ENCODE results near the gene WDR19.

- PRO-cap: no peak
These were observed 22.6 kb downstream of the KLF3 start for GRCh38 chr4:38686506-38687005.

DNA sequence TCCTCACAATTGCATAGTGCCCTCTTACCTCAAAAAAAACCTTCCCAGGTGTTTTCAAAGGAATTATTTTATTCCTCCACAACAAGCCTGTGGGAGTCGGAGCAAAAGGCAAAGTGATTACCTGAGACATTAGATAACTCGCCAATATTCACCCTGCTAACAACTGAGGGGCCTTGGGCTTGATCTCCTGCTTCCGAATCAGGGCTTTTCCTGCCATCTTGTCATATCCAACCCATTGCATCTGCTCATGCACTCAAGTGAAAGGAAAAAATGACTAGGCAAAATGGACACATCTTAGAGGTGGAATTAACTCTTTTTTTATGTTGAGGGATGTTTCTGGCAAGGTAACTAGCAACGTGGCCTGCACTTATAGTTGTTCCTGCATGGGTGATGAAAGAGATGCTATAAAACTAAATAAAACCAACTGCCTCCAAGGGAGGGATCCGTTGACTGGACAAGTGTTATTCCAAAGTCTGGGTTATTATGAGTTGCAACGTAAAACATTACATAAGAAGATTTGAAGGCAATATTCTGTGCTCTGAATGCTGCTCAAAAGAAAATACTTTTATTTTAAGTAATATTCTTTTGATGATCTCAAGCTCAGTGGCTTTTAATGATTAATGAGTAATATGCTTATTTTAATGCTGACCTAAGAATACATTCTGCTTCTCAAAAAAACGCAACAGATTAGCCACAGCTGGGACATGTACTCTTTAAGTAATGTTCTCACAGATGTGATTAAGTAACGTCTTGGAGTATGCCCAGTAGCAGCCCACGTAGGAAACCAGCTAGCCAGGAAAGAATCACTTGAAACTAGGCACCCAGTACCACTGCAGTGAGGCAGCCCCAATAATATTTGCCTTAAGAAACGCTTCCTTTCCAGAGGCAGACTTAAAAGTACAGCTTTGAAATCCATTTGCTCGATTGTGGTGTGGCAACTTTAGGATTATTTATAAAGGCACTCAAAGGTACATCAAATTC, 27.4 kb downstream of the KLF3 start:
- PRO-cap: no peak

DNA sequence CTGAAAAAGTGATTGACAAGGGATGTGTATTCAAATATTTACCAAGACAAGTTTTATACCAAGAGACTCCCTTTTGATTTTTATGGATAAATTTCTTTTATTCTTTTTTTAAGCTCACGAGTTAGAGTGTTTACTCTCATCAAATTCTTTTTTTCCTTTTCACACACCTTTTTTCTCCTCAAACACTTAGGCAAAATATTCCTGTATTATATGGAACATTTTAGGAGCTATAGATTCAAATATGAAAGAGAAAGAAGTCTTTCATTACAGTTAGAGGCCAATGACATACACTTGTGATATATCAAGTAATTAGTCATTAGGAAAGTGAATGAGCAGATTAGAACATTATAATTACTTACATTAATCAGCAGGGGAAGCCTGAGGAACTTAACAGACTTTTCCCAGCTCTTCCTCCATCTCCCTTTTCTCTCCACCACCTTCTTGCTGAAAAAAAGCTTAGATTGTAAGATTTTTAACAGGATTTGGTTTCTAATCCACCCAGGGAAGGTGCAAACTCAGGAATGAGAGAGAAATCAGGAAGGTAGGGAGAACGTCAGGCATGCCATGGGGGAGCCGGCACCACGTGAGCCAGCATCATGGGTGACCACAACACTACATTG, 29.5 kb downstream of the KLF3 start:
- PRO-cap: no peak

DNA sequence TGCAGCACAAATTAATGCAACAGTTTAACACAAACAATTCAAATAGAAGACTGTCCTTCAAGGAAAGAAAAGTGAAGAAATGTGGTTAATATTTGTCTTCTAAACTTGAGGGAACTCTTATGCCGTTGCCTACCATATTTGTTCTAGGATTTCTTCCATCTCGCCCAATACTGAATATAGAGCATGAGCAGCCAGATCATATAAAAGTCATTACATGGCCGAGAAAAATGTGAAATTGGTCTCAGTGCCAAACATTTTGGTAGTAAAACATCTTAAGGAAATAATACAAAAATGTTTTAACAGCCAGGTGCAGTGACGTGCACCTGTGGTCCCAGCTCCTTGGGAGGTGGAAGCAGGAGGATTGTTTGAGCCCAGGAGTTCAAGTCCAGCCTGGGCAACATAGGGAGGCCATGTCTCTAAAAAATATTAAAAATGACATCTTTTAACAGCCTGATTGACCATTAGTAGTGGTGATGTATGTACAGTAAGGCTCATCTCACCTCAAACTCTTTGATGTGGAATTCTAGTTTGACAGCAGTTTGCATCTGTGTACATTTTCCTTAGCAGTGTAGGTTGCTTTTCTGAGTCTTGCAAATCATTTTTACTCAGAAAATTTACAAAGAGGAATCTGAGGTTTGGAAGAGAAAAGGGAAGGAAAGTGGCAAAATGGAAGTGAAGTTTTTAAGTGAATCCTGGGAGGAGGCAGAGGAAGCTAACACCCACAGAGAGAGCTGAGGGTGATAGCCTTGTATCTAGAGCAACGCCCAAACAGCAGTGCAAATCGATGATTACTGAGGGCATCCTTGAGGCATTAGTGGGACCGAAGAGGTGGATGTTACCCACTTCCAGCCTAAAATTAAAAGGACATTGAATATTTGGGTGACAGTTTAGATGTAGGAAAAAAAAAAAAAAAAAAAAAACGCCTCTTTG, 31.6 kb downstream of the KLF3 start:
- PRO-cap: no peak

DNA sequence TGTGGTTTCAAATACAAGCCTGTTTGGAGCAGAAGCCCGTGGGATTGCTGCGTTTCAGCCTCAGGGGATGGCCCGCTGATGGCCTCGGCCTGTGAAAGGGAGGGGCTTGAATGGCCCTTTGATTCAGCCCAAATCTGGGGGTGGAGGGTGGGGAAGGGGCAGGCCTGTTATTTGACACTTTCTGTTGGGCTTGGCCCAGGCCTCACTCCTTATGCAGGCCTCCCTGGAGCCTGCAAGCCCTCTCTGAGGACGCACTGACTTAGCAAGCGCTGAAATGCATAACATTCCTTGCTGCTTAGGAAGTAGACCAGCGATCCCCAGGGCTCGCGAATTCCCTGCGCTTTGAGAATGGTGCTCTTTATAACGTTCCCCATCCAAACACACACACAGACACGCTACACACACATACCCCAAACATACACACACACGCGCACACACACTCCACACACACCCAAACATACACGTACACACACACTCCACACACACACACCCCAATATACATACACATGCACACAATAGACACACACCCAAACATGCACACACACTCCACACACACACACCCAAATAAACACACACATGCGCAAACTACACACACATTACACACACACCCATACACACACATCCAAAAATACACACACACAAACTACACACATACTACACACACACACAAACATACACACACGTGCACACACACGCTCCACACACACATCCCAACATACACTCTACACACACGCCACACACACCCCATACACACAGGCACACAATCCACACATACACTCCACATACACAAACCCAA, 29.6 kb downstream of the TLR10 start:
- PRO-cap: no peak

DNA sequence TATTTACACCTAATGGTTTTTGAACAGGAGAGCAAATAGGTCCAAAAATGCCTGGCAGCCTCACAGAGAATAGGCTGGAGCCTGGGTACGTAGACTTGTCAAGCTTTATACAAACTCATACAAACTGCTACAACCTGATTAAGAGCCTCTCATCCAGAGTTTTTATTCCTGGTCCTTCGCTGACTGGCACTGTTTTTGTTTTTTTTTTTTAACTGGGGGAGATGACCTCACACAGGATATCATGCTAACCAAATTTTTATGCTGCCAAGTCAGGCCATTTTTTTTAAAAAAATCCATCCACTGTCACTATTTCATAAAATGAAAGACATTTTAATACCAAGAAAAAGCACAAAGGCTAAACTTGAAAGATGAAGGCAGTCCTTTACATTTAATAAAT, 1.9 kb downstream of the FAM114A1 start:
- PRO-cap: no peak

GRCh38 chr4:38872662-38873221, 5.1 kb downstream of the FAM114A1 start:
- PRO-cap: no peak

GRCh38 chr4:38922565-38923164, 55.1 kb downstream of the FAM114A1 start:
- PRO-cap: no peak

DNA sequence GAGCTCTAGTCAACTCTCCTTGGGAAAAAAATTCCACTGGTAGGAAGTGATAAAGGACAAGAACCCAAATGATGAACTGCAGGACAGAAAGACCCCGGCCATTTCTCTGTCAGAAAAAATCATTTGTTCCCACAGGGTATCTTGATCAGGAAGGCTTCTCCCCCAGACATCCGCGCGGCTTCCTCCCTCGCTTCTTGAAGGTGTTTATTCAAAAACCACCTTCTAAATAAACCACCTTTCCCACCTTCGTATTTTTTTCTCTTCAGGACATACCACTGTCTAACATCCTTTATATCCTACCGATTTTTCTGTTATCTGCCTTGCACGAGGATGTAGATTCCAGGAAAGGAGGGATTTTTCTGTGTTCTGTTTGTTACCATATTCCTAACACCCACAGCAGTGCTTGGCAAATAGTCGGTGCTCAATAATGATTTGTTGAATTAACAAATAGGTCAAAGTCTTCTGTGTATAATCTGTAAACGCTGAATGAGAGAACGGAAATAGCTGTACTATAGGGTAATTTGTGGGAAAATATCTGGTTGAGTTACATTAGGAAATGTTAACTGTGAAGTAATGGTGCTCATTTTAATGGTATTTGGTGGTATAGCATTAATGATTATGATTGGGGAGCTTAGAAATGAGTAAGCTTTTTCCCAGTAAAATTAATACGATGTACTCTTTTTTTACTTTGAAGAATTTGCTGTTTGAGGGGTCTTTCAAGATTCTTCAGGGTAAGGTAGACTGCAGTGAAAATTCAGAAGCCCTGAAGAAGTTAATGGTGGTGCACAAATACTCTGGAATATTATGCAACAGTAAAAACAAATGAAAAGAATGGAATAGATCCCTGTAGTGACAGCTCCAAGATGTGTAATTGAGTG, 81.5 kb downstream of the TMEM156 start:
- PRO-cap: no peak

GRCh38 chr4:39045288-39045539, 13.0 kb upstream of the TMEM156 start:
- PRO-cap: no peak

GRCh38 chr4:39117700-39118397, 55.8 kb downstream of the KLHL5 start:
- PRO-cap: no peak

DNA sequence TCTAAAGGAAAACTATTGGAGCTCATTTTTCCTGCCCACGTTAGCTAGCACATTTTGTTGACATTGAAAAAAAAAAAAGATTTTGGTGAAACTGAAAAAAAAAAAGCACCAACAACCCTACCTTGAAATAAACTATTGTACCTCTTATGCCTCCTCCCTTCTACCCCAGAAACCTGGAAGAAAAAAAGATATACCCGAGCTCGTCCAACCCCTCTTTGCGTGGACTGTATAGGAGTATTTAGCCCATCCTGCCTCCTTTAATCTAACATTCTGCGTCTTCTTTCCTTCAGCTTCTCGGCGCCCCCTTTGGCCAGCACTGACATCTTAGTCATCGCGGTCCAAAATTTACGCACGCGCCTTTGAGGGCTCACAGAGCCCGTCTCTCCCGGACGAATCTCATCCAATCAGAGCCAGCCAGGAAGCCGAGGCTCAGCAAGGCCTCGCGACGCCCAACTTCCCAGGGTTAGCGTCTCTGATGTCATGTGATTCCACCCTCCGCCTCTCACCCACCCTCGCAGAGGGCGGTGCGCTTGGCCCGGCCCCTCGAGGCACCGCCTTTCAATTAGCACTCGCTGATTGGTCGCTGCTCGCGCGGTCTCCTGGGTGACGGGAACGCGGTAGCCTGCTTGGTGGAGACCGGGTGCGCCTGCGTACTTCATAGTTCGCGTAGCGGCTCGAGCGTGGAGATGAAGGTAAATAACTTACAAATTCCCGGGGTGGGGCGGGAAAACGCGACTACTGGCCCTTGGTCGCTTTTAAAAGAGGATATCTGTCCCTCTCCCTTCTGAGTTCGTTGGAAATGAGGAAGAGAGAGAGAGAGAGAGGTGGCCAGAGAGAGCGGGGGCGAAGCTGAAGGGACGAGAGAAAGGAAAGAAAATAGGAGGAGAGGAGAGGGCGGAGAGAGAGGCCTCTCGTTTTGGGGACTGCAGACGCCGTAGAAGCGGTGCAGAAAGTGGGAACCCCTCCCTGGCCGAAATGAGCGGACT, at the start of gene WDR19:
Gene WDR19 (plus strand): TSS at position 658 of the 986 bp plus-strand sequence.
- PRO-cap: bidirectional peak, plus-strand start at position 633 of the sequence, minus-strand start at position 318 of the sequence

GRCh38 chr4:39228051-39228976, 46.0 kb downstream of the WDR19 start:
- PRO-cap: no peak

DNA sequence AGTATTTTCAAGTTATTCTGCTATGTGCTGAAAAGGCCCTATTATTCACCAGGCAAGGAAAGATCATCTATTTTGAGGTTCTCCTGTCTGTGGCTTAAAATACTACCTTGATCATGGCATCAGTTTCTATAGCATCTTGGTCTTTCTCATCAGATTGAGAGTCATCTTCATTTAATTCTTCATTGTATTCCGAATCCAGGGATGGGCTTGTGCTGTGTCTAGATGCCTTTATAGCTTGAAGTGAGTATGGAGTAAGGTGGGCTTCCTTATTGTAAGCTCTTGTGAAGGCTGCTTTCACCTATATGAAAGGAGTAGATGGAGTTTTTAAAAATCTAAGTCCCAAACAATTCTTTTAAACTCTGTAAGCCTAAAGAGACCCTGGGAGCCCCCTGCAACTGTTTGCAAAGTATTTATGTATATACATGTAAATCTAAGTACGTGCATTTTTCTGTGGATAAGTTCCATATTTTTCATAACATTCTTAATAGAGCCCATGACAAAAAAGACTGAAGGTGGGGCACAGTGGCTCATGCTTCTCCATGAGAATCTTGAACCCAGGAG, 76.3 kb downstream of the RFC1 start:
- PRO-cap: no peak

DNA sequence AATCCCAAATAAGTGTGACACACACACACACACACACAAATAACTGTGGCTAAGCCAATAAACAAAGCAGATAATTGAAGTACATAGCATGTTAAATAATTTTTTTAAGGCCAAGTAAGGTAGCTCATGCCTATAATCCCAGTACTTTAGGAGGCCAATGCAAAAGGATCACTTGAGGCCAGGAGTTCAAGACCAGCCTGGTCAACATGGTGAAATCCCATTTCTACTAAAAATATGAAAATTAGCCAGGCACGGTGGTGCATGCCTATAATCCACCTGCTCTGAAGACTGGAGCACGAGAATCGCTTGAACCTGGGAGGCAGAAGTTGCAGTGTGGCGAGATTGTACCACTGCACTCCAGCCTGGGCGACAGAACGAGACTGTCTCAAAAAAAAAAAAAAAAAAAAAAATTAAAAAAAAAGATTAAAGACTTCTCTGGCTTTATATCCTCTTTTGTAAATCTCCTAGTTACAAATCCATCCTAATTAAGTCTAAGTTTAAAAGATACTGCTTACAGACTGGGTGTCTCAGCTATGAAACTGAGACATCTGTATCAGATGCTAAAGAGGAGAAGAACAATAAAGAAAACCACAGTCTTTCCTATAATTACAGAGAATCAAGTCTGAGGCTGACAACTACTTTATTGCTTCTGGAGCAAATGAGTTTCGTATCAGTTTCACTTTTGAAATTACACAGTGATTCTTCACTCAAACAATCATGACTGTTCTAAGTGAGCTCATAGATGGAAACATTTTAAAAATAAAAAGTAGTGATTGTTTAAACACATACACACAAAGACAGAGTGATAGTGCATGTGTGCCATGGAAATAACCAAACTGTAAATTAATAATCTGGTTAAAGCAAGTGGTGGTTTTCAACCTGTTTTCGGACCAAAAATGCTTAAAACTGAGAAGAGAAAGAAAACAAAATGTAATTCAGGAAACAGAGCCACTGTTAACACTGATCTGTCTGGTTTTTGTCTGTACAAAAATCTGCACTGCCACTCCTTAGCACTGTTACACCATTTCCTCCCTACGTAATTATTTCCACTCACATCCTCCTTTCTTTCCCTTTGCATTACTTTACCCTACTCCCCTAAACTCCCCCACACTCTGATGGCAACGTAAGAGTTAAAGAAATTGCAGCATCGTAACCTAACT, 12.8 kb downstream of the RFC1 start:
- PRO-cap: unidirectional peak, minus-strand start at position 1,015 of the sequence

DNA sequence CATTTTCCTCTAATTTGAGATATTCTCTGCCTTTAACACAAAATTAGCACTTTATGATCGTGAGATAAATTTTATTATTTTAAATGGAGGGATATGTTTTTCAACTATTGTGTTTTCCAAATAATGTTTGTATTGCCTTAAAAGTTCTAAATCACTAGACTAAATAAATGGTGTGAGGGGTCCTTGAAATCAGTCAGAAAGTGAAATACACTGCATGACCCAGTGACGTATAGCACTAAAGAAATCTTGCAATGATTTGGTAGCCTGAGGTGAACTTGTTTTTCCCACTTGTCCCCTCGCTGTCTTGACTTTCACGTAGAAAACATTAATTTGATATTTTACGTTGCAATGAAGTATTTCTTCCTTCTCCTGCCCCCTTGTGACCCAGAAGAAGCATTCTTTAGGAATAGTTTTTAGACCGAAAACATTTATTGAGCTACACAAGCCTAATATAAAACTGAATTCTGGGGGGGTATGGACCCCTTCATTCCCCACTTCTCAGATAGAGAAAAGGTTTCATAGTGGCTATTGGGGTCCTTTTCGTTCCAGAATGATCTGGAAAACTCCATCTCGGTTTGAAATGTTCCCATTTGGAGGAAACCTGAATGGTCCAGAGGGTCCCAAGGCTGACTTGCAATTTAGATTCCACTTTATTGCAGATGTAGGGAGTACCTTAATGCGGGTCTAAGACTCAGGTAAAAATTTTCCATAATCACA, 3.7 kb downstream of the KLB start:
- PRO-cap: no peak

DNA sequence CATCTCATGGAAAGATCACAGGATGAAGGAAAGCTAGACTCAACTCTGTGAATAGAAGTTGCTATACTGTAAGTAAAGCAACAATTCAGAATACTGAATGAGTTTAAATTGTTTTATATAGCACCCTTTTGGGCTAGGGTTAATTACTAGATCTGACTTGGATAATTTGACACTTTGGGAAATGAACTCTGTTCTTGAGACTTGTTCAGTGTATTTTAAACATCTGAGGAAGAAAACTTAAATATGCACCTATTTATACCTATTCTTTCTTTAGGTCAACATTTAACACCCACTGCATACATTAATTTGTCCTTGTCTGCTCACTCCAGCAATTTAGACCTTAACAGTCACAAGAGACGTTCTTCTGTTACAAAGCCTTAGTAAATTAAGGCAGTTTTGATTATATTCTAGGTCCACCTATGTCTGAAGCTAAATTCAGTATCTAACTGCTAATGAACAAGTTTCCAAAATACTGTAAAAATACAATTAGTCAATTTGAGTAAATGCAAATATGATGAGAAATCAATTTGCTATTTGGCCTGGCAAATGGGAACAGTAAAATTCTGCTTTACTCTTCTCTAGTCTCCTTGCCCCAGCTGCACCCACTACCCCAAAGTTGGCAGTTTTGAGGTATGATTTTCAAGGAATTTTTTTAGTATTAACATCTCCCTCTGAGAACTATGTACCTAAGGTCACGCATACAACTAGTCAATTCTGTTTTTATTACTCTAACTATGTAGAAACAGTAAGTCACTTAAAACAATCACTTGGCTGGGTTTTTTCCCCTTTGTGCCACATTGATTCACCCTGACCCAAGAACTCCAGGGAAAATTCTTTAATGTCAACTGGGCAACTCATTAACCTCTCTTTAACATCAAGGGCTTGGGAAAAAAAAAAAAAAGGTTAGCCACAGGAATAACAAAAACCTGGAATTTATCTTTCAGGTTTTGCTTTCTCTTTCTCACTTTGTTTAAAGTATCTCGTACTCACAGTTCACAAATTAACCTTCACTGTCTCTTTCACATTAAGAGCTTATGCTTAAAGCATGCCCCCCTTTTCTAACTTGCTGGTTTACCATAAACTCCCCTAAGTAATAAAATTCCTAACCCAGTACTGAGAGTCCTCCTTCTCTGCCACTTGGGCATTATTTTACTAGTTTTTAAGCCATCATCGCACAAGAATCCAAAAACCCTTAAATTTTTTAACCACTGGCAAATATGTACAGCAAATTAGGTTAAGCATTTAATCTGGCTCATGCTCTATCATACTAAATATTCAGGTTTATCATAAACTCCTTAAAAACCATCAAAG, 8.3 kb downstream of the RPL9 start:
- PRO-cap: no peak

DNA sequence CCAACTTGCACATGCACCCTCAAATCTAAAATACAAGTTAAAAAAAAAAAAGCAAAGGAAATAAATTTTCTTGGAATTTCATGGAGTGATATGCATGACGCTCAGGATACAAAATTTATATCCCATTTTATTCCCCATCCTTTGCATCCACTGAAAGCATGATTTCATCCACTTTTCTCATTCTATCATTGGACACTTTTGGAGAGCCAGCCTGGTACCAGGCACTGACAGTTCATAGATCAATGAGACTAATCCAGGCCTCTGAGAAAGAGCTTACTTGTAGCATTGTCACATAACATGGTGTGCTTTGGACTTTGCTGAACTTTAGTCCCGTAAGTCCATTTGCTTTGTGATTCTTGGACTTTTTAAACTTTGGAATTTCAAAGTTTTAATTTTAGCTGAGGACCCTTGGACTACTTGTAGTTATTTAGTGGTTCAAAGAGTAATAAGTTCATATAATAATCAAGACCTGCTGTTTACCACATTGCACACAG, 11.5 kb downstream of the LIAS start:
- PRO-cap: no peak

DNA sequence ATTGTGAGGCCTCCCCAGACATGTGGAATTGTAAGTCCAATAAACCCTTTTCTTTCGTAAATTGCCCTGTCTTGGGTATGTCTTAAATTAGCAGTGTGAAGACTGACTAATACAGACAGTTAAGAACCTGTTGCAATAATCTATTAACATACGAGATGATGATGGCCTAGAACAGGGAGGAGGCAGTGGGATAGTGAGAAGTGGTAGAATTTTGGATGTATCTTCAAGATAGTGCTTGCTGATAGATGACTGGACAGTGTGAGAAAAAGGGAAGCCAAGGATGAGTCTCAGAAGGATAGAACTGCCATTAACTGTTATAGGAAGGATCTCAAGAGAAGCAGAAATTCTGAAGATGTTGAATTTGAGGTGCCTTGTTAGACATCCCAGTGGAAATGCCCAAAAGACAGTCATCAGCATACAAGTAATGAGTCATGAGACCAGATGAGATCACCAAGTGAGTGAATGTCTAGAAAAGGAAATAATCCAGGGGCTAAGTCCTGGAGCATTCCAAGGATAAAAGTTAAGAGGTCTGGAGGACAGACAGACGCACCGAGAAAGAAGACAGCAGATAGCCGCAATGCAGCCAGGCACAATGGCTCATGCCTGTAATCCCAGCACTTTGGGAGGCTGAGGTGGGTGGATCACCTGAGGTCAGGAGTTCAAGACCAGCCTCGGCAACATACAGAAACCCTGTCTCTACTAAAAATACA, 38.9 kb upstream of the UGDH start:
- PRO-cap: no peak

- PRO-cap: no peak
These were observed 926 bp downstream of the SMIM14 start for GRCh38 chr4:39637881-39637997.